Placental pericyte (primary cell): Measurements from ENCODE around the gene NT5M.

GRCh38 chr17:15945583-15946545 is 934 bp downstream of the ADORA2B start:
- CAGE, long polyA plus RNA: no peak

DNA sequence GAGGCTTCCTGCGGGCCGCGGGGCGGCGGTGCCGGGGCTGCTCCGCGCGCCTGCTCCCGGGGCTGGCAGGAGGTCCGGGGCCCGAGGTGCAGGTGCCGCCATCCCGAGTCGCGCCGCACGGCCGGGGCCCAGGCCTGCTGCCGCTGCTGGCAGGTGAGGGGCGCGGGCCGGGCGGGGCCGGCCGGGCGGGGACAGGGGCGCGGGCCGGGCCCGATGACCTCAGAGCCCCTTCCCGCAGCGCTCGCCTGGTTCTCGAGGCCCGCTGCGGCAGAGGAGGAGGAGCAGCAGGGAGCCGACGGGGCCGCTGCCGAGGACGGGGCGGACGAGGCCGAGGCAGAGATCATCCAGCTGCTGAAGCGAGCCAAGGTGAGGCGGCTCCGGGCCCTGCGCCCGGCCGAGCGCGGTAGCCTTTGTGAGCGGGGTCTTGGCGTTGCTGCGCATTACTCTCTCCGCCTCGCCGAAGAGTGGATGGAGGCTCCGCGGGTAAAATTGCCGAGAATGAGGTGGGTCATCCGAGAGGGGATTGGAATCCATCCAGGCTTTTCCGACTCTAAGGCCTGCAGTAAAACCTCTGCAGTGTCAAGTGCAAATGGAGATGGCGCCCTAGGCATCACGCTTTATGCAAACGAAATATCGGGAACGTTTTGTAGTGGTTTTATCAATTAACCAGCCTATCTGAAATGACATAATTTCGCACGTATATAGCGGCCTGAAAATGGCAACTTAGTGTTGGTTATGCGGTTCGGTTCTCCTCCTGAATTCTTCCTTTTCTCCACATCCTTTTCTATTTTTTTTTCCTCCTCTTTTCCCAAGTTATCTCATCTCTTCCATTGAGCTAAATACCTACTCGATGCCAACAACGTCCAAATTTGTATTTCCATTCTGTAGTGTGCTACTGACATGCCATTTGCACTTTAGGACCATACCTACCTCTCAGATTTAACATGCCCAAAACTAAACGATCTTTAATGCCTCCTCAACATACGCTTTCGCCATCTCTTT is 557 bp downstream of the TTC19 start:
- CAGE, long polyA plus RNA: no peak

- CAGE, long polyA plus RNA: no peak
Observed at GRCh38 chr17:16025414-16026017, 25.9 kb downstream of the TTC19 start.

DNA sequence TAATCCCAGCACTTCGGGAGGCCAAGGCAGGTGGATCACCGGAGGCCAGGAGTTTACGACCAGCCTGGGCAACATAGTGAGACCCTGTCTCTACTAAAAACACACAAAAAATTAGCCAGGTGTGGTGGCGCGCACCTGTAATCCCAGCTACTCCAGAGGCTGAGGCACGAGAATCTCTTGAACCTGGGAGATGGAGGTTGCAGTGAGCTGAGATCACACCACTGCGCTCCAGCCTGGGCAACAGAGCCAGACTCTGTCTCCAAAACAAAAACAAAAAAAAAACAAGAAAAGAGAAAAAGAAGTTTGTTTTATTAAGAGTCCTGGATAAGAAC is 64.7 kb downstream of the TTC19 start:
- CAGE, long polyA plus RNA: no peak

DNA sequence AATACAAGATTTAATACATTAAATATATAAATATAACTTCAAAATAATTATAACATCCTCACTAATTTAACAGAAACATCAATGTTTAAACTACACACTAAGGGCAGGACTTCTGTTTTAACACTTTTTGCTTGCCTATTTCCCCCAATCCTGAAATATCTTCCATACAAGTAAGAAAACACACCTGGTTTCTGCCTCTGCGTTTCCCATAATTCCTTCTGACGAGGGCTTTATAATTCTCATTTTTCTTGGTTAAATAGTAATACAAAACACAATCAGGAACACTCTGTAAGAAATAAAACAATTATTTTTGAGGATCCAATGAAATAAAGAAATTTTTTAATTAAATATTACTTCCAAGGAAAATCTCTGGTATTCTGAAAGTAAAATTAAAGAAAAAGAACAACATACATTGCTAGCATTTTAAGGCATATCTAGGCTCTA is 78.2 kb downstream of the NCOR1 start:
- CAGE, long polyA plus RNA: no peak

GRCh38 chr17:16215737-16216352 is 511 bp upstream of the NCOR1 start:
- CAGE, long polyA plus RNA: no peak

DNA sequence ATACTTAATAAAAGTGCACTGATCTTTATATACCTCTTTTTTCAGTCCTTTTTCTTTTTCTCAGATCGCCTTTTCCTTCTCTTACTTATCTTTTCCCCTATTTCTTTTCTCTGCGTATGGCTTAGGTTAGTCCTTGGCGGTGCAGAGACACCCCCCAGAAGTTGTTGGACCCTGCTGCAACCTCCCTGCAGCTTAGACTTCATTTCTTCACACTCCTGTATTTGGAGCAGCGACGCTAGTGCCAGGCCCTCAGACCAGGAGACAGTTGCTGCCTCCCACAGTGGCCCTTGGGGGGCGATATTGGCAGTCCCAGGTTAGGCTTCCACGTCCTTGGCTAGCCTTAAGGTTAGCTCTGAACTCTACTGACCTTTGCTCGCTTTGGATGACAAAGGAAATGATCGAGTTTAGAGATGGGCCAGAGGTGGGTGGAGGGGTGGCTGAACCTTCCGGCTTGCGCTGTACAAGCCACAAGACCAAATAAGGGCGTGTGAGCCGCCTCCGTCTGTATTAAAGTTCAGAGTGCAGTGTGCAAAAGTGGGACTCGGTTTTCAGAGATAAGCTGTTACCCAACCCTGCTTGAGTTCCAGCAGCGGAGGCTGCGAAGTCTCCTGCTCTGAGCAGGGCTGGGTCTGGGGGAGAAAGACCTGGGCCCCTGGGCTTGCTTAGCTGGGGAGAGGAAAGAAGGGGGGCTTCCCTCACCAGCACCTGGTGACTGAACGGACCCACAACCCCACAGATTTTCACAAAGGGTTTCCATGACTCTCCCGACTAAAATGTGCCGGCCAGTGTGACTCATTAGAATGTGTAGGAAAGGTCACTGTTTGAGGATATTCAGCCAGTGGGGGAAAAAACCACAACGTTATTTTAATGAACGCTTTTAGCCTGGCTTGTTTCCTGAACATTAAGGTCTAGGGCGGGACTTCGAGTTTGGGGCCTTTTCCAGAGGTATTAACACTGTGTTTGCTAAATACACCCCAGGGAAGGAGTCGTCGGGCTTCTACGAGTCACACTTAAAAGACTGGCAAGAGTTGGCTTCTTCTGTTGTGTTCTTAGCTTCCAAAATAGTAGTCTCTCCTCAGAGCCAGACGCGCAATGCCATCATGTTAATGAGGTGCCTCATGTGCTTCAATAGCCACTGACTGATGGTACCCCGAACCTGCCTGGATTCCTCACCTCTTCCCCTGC is 67.2 kb downstream of the CENPV start:
- CAGE, long polyA plus RNA: no peak

GRCh38 chr17:16407857-16408579 is 7.4 kb upstream of the TRPV2 start:
- CAGE, long polyA plus RNA: no peak

DNA sequence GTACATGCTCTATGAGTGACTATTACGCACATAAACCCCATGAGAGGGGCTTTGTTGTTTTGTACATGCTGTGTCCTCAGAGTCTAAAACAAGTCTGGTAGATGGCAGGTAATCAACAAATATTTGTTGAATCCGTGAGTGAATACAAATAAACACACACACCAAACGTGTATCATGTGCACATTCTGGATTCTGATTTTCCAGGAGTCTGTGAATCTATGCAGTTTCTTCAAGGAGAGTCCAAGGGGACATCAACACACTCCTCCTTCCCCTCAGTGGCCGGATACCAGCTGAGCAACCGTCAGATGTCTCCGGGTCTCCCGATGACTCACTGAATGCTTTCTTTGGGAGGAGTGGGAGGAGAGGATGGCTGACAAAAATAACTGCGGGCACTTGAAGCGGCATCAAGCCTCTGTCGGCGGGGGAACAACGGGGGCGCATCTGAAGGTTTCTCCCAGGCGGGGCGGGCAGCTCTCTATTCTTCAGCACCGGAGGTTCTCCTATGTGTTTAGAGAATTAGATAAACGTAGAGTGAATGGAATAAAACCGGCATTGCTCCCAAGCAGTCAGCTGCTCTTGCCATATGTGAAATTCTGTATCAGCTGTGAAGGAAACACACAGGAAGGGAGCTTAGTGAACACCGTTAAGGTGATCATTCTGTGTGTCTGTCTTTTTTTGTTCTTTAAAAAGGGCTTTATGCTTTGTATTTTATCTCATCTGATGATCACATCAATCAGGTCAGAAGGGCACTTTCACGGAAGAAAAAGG is 24.6 kb upstream of the LRRC75A start:
- CAGE, long polyA plus RNA: no peak

DNA sequence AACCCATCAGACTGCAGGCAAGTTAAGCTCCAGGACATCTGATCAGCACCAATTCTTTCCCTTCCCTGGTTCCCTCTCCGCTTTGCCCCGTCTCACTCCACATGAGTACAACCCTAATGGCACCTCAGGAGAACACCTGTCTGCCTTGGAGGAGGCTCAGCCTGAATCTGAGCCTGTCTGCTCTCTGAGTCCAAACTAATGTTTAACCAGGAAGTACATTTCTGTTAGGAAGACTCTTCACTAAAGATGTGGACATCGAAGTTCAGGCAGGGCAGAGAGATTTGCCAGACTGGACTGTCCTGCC is 29.1 kb upstream of the LRRC75A start:
- CAGE, long polyA plus RNA: no peak

DNA sequence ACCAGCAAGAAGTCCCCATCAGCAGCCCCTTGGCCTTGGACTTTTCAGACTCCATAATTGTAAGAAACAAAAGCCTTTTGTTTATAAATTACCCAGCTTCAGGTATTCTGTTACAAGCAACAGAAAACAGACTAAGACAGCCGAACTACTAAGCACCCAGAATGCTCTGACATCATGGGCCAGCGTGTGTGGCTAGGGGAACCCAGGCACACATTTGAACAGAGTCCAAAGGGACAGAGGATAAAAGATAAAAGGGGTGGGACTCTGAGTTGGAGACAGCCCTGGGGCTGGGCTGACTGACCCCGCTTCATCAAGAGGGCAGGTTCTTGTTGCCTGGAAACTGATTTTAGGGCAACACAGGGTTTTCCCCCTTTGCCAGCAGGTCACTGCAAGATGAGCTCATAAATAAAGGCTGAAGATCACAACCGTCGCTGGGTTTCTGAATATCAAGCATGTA is 30.5 kb upstream of the ZNF287 start:
- CAGE, long polyA plus RNA: no peak

DNA sequence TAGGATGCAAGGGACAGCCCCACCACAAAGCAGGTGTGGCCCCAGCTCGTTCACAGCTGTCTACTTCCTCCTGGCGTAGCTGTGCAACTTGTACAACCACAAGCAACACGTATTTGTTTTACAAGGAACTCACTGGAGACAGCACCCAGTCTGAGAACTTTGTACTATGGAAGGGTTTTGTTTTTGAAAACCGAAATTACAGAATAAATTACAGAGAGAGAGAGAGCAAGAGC is 17.4 kb upstream of the TNFRSF13B start:
- CAGE, long polyA plus RNA: no peak

DNA sequence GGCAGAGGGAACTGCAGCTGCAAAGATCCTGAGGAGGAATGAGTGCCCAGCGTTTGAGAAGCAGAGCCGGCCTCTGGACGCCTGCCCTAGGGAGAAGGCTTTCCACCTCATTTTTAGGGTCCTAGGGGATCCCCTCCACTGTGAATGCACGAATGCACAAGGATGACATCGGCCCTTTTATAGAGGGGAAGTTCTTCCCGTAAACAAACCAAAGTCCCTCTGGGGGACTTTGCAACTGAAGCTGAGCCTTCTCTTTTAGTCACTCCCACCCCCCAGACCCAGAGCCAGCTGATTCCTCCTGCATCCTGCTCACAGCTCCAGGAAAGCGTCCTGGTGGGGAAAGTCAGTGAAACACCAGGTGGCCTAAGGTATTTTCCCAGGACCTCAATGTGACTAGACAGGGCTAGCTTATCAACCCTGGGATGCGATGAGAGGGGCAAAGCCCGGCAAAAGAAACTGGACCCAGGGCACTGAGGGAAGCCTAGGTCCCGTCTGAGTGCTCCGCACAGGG is 13.1 kb upstream of the MPRIP start:
- CAGE, long polyA plus RNA: no peak

- CAGE, long polyA plus RNA: no peak
Observed at GRCh38 chr17:17093794-17094062, 51.5 kb downstream of the MPRIP start.

- CAGE, long polyA plus RNA: no peak
Observed at GRCh38 chr17:17180001-17180753, 26.0 kb downstream of the PLD6 start.

DNA sequence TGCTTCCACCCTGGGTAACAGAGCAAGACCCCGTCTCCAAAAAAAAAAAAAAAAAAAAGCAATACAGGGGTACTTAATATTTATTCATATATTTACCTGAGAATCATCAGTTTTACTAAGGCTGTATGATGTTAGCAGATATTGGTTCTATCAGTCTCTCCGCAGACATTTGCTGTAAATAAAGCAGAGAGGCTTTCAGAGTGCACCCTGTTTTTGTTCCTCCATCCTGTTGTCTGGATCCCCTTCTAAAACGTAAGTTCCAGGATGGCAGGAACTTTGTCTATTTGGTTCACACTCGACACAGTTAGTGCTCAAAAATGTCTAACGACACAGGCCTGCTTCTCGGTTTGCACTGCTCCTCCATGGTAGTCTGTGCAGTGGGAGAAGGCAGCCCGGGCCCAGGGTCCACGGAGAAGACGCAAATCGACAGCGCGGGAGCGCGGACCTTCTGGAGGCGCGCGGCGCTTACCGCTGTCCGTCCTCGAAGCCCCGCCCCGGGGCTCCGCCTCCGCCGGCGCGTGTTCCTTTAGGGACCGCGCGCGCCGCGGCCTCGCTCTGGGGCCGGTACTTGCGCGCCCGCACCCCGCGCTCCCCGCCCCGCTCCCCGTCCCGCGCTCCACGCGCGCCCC is at the start of gene NT5M:
Gene NT5M (plus strand): TSS at position 553 of the 629 bp plus-strand sequence.
- CAGE, long polyA plus RNA: no peak

GRCh38 chr17:17385181-17386074 is 82.3 kb downstream of the NT5M start:
- CAGE, long polyA plus RNA: no peak

DNA sequence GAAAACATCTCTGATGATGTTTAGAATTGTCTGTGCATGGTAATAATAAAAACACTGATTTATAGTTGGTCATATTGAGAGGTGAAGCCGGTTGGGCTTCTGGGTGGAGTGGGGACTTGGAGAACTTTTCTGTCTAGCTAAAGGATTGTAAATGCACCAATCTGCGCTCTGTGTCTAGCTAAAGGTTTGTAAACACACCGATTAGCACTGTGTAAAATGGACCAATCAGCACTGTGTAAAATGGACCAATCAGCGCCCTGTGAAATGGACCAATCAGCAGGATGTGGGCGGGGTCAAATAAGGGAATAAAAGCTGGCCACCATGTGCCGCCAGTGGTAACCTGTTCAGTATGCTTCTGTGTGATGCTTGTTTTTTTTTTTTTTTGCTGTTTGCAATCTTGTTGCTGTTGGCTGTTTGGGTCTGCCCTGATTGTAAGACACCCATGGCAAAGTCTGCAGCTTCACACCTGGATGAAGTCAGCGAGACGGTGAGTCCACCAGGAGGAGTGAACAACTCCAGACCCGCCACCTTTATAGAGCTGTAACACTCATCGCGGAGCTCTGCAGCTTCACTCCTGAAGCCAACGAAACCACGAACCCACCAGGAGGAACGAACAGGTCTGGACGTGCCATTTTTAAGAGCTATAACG is 85.2 kb upstream of the MED9 start:
- CAGE, long polyA plus RNA: no peak

DNA sequence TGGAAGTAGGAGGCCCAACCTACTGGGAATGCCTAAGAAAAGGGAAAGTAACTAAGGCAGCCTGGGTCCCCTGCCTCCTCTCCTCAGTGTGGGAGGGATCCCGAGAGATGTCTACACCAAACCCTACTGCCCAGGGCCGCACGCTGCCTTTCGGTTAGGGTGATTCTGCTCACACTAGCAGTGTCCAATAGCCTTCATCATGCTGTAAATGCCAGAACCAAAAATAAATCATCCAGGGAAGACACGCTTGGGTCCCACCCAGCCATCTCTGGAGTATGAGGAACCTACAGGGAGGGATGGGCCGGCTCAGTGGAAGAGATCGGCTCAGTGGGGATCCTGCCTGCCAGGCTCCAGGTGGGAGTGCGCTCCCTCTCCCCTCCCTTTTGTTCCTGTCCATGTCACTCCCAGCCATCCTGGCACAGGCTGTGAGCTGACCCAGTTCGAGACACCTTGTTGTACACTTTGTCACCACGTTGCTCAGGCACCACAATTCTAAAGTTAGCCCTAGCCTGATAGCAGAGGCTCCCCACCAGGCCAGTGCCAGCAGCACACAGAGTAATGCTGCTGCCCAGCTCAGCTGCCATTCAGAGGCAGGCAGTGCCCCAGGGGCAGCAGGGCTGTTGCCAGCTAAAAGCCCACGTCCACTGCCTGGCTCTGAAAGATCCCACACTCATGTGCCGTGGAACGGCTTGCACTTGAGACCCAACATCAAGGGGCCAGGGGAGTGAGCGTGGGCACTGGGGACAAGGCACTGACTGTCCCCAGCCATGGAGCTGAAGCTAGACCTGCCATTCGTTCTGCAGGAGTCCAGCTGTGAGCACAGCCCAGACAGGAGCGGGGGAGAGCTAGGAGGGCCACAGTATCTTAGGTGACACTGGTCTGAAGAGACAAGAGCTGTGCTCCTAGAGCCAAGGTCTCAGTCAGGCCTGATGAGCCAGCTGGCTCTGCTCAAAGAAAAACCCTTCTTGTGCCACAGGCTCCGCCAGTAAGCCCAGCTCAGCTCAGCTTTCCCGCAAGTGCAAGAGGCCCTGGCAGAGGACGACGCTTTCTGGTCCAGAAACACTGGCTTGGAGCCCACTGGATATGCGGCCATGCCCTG is 24.3 kb downstream of the PEMT start:
- CAGE, long polyA plus RNA: no peak

- CAGE, long polyA plus RNA: no peak
Observed at GRCh38 chr17:17571913-17572566, 19.5 kb downstream of the PEMT start.